Type B pancreatic cell (in vitro differentiated cells): ENCODE data around the genes TNPO2, BEST2, RTBDN and RAD23A.

DNA sequence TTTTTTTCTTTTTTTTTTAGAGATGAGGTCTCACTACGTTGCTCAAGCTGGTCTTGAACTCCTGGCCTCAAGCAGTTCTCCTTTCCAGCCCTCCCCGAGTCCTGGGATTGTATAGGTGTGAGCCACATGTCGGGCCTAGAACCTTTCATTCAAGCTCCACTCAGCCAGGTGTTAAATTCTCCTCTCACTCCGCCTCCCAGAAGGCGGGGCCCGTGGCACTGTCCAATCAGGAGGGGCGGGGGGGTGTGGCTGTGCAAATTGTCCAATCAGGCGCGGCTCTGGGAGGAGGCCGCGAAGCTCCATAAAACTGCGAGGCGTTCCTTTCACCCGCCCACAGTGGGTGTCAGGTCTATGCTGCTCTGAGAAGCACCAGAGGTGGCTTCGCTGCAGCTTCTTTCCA, 3.1 kb upstream of the ZNF625 start:
- PRO-cap, result no peak

- PRO-cap, result no peak
Measured at GRCh38 chr19:12643710-12644099, 22.8 kb downstream of the MAN2B1 start.

GRCh38 chr19:12670318-12670894, 1.2 kb upstream of the WDR83OS start:
- PRO-cap, result unidirectional peak, minus-strand start at chr19:12670542

DNA sequence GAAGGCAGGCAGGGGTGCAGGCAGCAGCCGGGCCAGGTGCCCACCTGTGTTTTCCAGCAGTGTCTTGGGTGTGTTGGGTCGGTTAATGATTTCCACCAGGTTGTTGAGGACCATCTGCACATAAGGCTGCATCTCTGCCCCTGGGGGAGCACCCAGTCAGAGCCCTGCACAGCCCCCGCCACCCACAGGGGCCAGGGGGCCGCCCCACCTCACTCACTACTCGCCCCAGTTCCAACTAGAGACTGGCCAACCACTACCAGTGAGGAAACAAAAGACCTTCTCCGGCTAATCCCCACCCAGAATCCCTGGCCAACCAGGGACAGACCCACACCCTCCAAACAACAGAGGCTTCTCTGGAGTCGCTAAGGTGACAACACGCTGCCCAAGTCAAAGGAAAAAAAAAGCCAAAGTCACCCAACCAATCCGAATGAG, 6.4 kb upstream of the FBXW9 start:
- PRO-cap, result no peak

DNA sequence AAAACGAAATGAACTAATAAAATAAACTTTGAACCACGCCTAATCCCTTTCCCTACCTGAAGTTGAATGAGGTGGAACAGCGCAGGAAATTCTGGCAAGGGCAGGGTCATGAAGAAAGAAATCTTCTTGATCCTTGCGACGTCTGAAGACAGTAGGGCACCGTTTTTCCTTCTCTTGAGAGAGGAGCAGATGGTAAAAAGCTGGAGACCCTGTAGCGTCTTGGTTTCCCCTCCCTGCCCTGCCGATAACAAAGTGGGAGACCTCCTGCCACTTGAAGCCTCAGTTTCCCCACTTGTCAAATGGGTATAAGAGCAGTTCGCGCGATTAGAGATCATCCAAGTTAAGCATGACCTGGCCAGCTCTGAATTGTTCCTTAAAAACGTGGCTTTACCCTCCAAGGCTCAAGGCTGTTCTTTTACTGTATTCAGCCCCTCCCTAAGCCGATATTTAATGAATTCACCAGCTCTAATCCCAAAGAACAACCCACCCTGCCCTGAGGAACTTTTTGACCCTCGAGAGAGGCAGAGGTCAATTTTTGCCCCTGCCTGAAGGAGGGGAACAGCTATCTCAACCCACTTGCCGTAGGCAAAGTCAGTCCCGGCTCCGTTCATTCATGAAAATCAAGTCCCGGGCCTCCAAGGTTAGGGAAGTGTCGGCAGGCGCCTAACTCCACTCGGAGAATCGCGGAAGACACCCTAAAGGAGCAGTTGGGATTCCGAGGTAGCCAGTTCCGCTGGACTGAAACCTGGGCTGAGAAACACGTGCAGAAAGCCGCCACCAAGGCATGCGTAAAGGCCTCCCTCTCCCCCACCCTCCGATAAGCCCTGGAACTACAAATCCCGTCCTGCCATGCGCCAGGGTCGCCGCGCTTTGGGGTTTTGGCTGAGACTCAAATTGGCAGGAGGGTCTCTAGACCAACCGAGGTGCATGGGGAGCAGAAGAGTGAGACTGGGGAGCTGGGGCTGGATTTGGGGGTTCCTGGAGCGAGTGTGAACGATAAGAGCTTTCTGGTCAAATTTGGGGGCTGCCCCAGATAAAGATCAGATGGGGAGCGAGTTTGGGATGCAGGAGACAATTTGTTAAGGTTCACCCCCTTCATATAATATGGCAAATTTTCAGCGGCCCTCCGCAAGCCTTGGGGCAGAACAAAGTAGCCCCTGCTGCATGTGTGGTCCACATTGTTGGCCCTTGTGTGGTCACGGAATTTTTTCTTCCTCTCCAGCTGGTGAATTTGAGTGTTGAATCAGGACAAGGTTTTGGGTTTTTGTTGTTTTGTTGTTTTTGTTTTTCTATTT, at the start of gene TNPO2:
Gene TNPO2 (minus strand): TSS at position 740 of the 1,295 bp plus-strand sequence.
- PRO-cap, result unidirectional peak, minus-strand start at position 740 of the sequence

DNA sequence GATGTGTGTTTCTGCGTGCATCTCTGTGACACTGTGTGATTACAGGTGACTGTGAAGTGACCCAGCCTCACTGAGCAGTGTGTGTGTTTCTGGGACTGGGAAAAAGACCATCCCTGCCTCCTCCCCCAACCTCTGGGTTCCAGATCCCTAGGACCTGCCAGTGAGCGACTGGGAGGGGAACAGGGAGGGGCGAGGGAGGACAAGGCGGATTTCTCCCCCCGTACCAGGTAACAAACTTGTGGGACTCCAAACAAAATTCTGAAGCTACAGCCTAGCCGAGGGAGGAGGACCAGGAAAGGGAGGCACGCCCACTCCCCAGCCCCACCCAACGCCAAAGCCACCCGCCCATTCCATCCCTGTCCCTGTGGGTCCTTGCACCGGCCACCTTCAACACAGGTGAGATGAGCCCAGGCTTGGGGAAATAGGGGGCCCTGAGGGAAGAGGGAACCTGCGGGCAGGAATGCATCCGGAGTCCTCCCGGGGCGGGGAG, at the start of gene BEST2:
Gene BEST2 (plus strand): TSS at position 348 of the 490 bp plus-strand sequence.
- PRO-cap, result no peak

DNA sequence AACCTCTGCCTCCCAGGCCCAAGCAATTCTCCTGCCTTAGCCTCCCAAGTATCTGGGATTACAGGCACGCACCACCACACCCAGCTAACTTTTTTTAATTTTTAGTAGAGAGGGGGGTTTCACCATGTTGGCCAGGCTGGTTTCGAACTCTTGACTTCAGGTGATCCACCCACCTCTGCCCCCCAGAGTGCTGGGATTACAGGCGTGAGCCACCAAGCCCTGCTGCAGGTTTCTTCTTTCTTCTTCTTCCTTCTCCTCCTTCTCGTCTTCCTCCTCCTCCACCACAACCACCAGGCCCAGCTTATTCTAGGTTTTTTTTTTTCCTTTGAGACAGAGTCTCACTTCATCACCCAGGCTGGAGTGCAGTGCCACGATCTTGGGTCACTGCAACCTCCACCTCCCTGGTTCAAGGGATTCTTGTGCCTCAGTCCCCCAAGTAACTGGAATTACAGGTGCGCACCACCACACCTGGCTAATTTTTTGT, 7.1 kb downstream of the BEST2 start:
- PRO-cap, result no peak

GRCh38 chr19:12764815-12765400, 10.4 kb downstream of the HOOK2 start:
- PRO-cap, result no peak

DNA sequence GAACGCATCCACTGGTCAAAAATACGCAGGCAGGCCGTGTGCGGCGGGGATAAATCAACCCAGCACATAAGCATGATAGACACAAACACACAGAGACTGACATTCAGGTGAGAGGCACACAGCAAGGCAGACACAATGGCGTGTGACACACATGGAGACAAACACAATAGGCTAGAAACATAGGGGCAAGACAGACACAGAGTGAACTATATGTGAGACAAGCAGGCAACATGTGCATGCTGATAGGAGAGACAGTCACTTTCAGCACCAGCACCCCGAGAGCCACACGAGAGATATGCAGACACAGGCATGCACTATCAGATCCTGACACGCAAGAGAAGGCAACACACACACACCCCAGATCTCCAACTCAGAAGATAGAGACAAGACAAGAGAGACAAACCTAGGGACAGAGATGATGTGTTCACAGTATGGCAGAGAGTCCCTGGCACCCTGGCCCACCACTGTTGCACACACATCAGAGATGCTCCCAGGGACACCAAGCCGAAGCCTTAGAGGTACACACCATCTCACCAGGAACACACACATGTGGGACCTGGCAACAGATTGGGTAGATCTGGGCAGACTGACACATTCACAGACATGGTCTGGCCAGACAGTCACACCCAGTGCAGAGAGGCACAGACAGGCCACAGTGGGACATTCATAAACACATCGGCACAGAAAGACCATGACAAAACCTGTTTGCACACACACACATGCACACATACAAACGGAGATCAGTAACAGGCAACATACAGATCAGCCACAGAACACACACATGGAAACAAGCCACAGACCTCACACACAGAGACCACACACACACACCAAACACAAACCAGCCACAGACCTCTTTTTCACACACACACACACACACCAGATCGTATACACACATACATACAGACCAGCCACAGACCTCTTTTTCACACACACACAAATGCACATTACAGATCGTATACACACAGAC, 6.6 kb upstream of the JUNB start:
- PRO-cap, result no peak

GRCh38 chr19:12786064-12786870, 5.0 kb upstream of the JUNB start:
- PRO-cap, result no peak

DNA sequence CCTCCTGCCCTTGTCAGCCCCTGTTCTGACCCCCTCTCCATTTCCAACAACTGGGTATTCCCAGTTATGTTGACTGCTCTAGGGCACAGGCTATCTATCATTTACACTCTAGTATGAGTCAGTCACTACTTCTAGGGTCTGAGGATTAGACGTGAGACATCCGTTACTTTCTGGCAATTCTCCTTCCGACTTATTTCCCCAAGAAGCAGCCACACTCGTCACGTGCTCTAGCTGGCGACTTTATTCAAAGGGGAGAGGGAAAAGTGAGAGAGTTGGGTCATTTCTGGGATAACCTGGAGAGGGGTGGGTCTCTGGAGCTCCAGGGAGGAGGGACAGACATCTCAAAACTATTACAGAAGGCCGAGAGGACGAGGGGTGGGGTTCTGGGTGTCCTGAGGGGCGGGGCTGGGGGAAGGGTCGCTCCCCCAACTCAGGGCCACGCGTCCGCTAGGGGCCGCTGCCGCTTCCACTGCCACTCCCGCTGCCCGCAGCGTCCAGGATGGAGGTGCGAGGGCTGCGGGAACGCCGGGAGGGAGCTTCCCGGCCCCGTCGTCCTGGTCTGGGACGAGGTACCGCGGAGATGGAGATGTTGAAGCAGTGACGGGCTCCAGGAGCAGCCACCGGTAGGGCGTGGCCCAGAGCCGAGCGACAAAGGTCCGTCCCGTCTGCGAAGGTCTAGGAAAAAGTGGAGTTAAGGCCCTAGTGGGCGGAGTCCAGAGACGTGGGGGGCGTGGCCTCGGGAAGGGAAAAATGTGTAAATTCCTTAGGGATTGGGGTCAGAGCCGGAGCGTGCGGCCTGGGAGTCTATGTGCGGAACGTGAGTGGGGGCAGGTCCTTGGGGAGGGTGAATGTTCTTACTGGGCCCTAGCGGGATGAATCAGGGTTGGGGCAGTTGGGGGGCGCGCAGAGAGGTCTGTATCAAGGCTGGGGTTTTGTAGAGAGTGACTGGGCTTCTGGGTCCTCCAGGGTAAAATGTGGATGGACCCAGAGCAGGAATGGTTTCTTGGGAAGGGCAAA, 8.8 kb downstream of the RTBDN start:
- PRO-cap, result no peak

- PRO-cap, result no peak
Measured at GRCh38 chr19:12834214-12834881, at the start of gene RTBDN. Gene RTBDN (minus strand): TSS chr19:12834579.

- PRO-cap, result no peak
Measured at GRCh38 chr19:12838816-12839493, 640 bp downstream of the MAST1 start.

GRCh38 chr19:12885806-12886122, 1.2 kb downstream of the KLF1 start:
- PRO-cap, result no peak

DNA sequence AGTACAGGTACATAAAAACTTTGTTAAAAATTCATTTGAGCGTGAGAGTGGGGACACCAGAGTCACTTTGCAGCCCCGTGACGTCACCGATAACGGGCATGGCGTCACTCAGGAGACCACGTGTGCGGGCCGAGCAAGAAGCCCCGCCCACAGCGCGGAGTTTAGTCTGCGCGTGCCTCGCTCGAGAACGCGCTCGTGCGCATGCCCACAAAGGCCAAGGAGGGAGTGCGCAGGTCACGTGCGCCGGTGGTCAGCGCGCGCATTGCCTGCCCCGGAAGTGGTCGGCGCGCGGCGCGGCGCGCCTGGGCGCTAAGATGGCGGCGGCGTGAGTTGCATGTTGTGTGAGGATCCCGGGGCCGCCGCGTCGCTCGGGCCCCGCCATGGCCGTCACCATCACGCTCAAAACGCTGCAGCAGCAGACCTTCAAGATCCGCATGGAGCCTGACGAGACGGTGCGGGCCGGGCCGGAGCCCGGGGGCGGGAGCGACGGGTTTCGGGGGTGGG, at the start of gene RAD23A:
Gene RAD23A (plus strand): TSS at position 294 of the 504 bp plus-strand sequence.
- PRO-cap, result unidirectional peak, plus-strand start at position 309 of the sequence; bidirectional peak, plus-strand start outside the sequence, minus-strand start at position 404 of the sequence

DNA sequence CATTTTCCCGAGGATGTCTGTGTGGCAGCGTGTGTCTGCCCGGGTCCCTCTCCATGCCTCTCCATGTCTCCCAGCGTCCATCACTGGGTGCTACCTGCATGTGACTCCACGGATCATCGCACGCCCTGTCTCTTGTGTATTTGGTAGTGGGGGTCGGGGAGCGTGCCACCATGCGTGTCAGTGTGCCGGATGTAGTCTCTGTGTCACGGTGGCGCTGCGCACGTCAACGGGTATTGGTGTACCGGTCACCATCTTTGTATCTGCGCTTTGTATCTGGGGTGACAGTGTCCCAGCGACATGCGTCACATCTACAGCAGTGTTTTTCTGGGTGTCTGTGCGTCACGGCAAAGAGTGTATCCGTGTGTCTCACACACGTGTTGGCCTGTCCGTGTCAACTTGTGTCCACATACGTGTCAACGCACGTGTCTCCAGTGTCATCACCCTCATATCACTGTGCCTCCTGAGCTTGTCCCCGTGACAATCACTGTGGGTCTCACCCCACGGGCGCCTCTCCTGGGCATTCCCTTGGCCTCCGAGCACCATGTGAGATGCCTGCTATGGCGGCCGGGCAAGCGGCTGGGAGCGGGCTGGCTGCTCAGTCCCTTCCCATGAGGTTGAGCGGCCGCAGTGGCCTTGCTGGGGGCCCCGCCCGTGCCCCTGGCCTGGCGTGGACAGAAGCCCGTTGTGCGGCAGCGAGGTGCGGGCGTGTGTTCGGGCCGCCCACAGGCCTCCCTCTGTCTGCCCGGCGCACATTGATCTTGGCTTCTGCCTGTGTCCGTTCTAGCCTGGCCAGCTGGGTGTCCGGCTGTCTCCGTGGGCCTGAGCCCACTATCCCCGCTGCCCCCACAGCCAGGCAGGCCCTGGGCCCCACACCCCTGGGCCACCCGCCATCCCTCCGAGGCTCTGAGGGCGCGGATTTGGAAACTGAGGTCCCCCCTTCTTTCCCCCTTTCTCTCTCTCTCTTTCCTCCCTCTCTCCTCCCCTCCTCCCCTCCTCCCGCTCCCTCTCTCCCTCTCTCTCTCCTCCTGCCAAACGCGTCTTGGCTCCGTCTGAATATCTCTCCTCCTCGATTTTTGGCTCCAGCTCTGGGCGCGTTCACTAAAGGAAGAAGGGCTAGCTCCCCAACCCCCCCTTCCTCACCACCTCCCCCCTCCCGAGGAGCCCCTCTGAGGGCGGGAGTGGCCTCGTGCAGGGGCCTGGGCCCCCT, 6.4 kb downstream of the NFIX start:
- PRO-cap, result no peak

DNA sequence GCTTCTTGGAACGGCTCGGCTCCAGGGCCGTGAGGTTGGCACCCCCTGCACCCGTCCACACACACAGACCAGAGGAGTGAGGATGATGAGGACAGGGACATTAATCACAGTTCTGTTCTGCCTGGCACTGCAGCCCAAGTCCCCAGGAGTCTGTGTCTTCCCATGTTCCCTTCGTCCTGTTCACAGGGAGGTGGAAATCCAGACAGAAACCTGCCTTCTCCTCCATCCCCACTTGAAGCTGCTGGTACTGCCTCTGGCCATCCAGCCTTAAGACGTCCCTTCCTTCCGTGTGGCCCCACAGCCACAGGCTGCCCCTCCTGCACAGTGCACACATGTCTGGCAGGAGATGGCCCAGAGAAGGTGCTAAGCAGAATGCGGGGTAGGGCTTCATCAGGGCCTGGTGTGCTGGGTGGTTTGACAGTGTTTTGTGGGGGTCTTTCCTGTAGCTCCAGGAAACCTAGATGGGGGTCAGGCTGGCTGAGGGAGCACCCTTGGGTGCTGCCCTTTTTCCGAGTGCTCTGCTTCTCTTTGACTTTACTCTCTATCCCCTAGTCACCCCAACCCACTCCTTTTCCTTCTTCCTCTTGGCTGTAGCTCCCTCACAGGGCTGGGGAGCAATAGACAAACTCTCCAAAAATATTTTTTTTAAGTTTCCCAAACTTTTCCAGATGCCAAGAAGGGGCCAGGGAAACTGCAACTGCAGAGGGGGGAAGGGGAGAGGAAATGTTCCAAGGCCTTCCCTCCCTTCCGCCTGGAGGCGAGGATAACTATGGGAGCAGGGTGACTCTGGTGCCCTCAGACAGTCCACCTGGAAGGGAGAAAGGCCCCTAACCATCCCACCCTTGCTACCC, 49.7 kb downstream of the LYL1 start:
- PRO-cap, result no peak

DNA sequence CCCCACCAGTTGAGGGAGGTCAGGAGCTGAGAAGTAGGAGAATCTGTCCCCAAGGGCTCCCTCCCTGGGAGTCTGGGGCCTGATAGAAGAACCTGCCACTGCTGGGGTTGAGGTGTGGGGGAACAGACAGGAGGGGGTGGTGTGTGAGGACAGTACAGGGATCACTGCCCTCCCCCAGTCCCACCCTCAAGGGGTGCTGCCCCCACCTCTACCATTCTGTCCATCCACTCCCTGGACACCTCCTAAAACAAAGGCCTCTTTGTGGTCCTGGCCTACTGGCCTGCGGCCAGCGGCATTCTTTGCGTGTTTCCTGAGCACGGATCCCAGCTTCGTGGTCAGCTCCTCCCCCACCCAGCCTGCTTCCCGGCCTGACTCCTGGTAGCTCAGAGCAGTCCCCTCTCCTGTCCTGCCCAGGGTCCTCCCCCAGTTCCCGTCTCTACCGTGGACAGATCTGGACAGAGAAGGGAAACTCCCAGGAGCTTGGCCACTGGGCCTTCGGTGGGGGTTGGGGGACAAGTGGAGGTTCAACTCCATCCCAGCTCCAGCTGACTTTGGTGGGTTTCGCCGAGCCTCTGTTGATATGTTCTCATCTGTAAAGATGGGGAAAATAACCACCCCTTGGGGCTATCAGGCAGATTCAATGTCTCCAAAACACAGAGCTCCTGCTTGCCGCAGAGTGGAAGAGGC, 48.8 kb downstream of the LYL1 start:
- PRO-cap, result no peak

- PRO-cap, result no peak
Measured at GRCh38 chr19:13058835-13059382, 43.7 kb downstream of the LYL1 start.

DNA sequence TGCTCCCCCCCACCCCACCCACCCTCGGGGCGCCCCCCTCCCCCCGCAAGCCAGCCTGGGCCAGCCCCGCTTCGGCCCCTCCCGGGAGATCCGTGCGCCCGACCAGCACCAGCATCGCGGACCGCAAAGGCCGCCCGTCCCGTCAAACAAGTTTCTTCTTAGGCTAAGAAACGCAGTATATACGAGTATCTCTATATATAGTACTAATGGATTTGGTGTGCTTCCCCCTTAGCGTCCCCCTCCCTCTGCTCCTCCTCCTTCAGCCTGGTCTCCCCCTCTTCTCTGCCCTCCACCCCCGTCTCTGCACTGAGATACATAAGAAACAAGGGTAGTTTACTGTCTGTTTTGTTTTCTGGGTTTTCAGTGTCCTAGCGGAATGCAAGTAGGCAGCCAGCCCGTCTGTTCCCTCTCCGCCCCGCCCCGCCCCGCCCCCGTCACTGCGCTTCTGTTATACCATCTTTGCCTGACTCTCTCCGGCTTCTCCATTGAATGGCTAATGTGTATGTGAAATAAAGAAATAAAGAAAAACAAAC, 4.3 kb downstream of the LYL1 start:
- PRO-cap, result no peak